Paraaortic lymph node (tissue), 1 donor: ENCODE results near the genes GLYAT, MS4A5 and PTGDR2.

GRCh38 chr11:58609715-58610650, 12.5 kb upstream of the CNTF start:
- PRO-cap: no peak

- PRO-cap: no peak
Measured at GRCh38 chr11:58611148-58611799, 11.2 kb upstream of the CNTF start.

DNA sequence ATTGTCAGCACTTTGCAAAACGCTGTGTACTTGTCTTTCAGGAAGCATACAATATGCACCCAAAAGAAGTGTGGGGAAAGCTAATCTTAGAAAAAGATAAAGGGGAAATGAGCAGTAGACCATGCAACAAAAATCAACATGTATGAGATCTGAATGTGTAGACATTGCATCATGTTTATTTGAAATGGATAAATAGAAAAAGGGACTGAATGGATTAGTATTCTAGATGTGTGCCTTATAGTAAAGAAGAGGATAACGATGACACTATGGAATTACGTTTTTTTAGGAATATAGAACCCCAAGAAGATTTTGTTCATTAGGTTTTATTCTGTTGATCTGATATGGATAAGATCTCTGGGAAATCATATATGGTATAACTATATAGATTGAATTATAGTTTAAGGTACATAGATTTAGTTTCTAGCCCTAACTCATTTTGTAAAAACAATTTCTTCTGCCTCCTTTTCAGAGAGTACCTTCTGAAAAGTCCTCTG, 4.7 kb downstream of the CNTF start:
- PRO-cap: no peak

DNA sequence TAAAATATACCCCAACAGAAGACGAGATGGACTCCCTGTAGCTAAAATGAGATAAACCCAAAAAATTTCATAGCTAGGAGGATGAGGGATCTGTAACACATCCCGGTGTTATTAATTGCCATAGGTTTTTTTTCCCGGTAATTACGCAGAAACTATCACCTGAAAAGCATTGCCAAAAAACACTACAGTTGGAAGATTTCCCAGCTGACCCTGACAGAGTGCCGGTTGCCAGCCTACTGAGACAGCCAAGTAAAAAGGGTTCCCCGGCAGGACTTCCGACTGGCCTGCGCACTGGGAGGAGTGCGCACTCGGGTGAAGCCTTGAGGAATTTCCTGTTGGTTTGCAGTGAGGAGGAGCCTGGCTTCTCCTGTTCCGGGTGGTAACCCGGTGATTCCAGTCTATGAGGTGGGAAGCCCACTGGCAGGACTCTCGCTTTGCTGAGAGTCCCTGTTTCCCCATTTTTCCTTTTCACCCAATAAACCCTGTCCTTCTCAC, 52.1 kb downstream of the CNTF start:
- PRO-cap: no peak

DNA sequence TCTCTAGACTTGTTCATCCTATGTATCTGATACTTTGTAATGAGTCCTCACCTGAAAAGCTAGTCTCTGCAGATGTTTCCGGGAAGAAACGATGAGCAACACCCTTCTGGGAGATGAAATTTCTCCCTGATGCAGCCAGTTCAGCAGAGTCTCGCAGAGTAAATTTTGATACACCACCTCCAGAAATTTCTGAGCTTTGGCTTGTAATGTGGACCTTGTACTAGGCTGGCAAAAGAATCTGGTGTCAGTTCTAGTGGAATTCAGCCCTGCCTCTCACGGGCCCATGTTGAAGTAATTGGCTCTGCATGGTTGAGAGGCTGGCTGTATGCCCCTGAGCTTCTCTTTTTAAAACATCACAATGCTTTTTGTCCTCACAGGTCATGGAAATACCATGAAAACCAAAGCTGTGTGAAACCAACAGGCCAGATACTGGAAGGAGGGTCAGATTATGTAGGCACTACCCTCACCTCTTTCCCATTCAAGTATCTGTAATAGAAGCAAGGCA, at the start of gene GLYAT:
TSS of gene GLYAT (minus strand) at position 160 of the 505 bp plus-strand sequence.
- PRO-cap: no peak

- PRO-cap: no peak
Measured at GRCh38 chr11:58998811-58999695, 59.8 kb downstream of the GLYATL1 start.

DNA sequence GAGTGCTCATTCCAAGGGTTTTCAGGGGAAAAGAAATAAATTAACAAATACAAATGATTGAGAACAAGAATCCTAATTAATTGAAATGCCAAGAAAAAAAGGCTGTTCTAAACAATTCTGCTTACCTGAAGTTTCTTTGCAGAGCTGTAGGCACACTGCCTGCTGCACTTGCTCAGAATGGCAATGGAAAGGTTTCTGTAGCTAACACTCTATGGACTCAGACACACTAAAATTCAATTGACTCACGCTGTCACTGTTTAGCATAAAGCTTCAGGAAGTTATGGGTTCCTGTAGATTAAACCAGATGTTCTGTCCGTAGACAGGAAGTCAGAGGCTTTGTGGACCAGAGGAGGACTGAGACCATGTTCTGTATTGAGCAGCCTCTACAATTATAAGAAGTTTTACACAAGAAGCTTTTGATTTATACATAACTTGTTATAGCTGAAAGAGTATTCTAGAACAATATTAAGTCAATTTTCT, 70.3 kb downstream of the GLYATL1 start:
- PRO-cap: unidirectional peak, plus-strand start at position 330 of the sequence

- PRO-cap: bidirectional peak, plus-strand start at chr11:59058919, minus-strand start at chr11:59058668
Measured at GRCh38 chr11:59058741-59059005, 27.4 kb upstream of the GLYATL1B start.

DNA sequence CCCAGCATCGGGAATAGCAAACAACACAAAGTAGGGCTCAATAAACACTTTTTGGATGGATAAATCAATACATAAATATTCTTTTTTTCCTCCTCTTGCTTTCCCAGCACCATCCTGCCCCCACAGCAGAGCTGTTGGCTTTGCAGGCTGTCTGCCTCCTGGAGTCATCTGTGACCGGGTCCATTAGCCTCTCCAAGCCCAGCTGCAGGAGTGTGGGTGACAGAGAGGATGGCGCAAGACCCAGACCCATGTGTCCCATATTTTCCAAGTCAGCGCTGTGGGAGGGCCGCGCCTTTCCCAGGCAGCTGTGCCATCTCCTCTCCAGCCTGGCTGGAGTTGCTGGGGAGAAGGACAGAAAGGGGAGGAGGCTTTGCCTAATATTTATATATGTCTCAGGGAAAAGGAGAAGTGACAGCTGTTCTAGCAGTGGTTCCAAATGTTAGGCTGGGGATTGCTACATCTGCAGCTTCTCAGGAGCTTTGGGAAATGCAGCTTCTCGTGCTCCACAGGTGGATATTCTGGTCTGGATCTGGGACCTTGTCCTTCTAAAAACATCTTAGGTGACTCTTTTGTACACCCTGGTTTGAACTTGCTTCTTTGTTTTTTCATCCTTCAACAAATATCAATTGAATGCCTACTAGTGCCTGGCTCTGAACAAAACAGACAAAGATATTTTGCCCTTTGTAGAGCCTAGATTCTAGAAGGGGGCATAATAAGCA, 15.7 kb downstream of the DTX4 start:
- PRO-cap: no peak

DNA sequence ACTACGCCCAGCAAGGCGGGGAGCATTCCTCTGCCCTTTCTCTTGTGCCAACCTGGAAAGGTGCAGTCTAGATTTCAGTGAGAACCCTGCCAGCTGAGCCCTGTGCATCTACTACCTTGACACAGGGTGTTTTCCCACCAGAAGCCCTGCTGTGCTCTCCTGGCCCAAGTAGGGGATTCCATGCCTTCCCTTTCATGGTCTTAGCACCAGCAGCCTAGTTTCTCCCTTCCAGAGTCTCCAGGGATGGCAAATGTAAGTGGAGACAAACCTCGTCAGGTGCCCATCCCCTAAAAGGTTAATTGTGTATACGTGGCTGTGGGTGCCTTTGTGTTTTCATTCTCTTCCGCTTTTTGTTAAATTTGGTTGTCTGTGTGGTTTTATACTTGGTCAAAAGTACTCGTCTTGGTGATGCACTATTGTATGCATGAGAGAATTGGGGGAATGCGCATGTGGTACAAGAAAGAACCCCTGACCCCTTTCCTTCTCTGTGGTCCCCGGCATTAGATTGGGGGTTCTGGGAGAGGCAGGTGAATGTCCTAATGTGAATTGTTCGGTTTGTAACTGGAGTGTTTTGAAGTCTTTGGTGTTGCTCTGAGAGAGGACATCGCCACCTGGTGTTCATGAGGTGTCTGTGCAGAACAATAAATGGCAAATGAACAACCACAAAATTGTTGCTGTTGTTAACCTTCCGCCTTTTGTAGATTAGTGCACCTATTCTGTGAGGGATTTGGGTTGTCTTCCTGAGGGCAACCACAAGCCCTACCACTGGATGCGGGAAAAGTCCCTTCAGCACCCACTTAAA, 71.6 kb upstream of the MPEG1 start:
- PRO-cap: no peak

- PRO-cap: bidirectional peak, plus-strand start at chr11:59550840, minus-strand start at chr11:59550705; unidirectional peak, minus-strand start at chr11:59551017
Measured at GRCh38 chr11:59550803-59551435, 39.6 kb downstream of the OR4D9 start.

DNA sequence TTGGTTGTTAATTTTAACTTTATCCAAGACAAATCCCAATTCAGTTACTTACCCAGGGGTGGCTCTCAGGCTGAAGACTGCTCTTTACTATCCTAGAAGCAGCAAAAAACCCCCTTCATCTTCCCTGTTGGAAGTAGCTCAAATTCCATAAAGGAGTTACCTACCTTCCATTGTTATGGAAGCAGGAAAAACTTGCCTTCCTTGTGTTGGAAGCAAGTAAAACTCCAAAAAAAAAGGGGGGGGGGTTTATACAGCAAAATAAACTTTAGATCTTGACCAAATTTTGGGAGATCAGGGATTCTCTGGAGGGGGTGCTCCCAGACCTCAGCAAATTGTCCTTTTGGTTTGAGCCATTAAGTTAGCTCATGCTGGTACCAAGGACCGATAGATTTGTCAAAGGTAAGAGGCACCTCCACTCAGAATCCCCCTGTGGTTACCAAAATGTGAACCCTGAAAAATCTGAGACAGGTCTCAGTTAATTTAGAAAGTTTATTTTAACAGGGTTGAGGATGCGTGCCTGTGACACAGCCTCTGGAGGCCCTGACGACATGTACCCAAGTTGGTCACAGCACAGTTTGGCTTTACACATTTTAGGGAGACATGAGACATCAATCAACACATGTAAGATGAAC, 5.4 kb upstream of the MRPL16 start:
- PRO-cap: no peak

DNA sequence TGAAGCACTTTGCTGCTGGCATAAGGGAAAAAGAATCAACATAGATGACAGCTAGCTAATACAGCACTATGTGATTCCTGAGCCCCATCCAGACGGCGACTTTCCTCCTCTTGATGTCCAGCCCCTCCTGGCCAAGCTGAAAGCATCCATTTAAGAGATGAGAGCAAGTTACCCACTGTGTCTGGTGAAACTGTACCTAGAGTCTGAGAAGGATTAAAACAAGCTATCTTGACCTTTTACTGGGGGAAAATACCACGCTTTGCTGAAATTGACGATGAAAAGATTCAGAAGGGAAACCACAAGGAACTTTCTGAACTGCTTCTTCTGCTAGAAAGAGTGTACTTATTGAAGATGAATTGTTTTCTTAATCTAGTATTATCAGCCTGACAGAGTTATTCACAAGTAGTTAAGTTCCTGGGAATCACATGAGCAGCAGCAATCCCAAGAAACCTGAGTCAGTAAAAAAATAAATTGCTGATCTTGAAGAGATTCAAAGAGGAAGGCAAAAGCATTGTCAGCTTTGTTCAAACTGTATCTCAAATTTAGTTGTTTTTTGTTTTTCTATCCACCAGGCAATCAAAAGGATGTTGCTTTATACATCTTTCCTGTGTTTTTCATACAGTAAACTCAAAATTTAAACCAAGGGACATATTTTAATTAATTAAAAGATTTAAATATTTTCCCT, 13.1 kb upstream of the MS4A6A start:
- PRO-cap: no peak

- PRO-cap: unidirectional peak, plus-strand start at chr11:60364370
Measured at GRCh38 chr11:60363908-60364494, 14.3 kb upstream of the MS4A7 start.

GRCh38 chr11:60429335-60429852, at the start of gene MS4A5:
Gene MS4A5 (plus strand): TSS chr11:60429572.
- PRO-cap: no peak

GRCh38 chr11:60767214-60767806, 10.6 kb downstream of the MS4A15 start:
- PRO-cap: no peak

DNA sequence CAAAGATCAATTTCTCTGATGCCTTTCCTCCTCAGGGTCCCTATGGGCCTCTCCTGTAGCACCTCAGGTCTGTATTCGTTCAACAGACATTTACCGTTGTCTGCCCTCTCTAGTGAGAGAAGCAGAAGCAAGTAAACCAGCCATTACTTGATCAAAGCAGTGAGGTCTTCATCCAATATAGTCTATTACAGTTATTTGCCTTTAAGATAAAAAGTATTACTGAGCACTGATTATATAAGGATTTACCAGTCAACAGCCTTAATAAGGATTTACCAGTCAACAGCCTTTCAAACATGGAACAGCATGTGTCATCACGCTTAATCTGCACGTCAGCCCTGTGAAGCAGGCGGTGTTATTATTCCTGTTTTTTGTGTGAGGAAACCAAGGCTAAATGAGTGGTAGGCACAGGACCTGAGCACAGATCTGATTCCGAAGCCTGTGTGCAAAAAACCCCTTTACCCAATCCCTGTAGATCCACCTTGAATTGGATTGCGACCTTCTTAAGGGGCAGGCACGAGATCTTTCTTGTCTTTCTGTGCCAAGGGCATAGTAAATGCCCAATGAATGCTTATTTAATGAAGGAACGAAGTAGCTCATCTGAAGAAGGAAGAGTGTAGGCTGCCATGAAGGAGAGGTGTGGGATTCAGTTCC, 1.3 kb downstream of the CCDC86 start:
- PRO-cap: no peak

DNA sequence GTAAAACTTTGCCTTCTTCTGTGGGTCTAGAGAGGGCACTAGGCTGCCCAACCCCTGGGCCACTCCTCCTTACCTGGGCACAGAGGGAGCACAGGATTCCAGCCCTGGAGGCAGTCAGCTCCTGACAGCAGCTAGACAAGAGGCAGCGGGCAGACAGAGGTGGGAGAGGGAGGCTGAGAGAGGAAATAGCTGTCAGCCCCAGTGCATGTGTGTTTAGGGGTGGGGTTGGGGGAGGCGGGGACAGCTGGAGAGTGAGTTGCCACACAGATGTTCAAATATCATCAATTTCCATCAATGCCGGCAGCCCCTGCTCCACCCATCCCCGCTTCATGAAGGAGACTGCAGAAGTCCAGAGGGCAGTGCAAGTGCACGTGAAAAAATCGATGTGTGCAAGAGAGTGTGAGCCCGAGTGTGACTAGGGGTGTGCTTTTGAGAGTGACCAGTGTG, at the start of gene PTGDR2:
TSS of gene PTGDR2 (minus strand) at position 155 of the 447 bp plus-strand sequence.
- PRO-cap: no peak

DNA sequence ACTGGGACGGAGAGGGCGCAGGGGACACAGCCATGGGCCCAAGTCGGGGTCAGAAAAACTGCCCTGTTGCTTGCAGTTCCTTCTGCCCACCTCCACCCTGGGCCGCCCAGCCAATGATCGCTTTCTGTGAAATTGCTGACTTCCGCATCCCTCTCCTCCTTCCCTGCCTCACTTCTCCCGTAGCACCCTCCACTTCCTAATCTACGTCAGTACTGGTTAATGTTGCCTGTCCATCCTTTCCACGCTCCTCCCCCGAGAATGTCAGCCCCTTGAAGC, 9.5 kb downstream of the TMEM132A start:
- PRO-cap: no peak

DNA sequence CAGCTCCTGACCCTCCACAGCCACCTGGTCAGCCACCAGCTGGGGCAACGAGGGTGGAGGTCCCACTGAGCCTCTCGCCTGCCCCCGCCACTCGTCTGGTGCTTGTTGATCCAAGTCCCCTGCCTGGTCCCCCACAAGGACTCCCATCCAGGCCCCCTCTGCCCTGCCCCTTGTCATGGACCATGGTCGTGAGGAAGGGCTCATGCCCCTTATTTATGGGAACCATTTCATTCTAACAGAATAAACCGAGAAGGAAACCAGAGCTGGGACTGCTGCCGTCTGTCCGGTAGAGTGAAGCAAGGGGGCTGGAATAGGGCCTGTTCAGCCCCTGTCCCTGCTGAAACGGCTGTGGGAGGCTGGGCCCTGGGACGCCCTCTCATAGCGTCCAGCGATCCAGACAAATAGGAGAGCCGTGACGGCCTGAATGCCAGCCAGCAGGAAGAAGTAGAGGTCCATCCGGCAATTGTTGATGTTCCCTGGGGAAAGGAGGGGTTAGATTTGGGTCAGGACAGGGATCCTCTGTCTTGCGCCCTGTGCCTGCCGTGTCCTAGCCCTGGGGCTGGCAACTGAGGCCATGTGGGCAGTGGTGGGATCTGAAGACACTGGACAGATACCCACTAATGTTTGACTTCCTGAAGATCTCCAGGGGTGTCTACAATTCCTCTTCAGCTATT, 12.8 kb downstream of the TMEM132A start:
- PRO-cap: no peak